Endometrial microvascular endothelial cells (primary cell): ENCODE measurements around the gene ERCC3.

- RAMPAGE, long total RNA, result no peak
Observed at GRCh38 chr2:121903005-121903546, 147.6 kb downstream of the TSN start.

GRCh38 chr2:126680754-126681014 is 24.7 kb downstream of the GYPC start:
- RAMPAGE, long total RNA, result no peak

- RAMPAGE, long total RNA, result no peak
Observed at GRCh38 chr2:127049976-127050297, 57.0 kb downstream of the BIN1 start.

- RAMPAGE, long total RNA, result no peak
Observed at GRCh38 chr2:127064484-127065554, 42.1 kb downstream of the BIN1 start.

GRCh38 chr2:127067492-127068837 is 39.0 kb downstream of the BIN1 start:
- RAMPAGE, long total RNA, result no peak

GRCh38 chr2:127107599-127108092 is 692 bp upstream of the BIN1 start:
- RAMPAGE, long total RNA, result no peak

DNA sequence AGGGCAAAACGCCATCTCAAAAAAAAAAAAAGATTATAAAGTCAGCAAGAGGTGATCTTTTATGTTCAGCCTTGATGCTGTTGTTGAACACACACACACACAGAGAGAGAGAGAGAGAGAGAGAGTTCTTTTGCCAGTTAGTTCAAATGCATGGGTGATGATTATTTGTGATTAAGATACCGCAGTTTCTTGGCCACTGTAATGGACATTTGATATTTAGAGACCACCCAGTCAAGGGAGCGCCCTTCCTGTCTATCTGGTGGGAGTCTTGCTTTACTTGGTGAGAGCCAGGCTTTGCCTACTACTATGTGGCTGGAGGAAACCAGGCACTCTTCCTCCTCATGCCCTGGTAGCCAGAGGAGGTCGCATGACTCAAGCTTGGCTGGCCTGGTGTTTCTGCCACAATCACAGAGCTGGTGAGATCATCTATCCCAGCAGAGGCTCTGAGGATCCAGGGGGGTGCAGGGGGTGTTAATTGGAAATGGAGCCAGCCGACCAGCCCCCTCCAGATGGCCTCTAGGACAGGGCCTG is 46.6 kb upstream of the BIN1 start:
- RAMPAGE, long total RNA, result no peak

DNA sequence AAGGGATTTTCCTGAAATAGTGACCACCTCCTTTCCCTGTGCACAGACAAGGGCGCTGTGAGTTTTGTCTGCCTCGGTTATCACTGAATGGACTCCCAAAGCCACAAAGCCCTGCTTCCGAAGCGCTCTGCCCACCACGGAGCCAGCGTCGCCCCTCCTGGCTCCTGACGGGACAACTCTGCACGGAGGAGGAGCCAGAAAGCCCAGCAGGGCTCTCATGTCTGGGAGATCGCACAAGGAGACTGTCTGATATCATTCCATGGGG is 14.6 kb downstream of the CYP27C1 start:
- RAMPAGE, long total RNA, result no peak

DNA sequence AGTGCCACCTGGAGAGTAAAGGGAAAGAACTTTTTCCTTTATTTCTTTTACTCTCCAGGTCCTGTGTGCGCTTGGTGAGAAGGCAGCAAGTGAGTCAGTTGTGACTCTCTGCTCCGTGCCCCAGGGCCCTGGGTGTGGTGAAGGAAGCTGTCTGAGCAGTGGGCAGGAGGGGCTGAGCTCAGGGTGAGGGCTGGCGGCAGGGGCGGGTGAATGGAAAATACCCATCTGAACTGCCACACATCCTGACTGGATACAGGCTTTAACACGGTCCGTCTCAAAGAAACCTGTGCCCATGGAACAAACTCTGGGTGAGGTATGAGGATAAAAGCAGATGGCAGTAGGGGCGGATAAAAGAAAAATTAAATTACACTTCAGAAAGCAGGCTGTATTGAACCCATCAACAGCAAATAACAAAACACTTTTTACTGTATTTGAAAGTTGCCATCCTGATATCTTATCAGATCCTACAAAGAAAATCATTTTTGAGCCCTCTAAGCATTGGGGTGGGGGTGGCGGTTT is 2.1 kb downstream of the CYP27C1 start:
- RAMPAGE, long total RNA, result no peak

DNA sequence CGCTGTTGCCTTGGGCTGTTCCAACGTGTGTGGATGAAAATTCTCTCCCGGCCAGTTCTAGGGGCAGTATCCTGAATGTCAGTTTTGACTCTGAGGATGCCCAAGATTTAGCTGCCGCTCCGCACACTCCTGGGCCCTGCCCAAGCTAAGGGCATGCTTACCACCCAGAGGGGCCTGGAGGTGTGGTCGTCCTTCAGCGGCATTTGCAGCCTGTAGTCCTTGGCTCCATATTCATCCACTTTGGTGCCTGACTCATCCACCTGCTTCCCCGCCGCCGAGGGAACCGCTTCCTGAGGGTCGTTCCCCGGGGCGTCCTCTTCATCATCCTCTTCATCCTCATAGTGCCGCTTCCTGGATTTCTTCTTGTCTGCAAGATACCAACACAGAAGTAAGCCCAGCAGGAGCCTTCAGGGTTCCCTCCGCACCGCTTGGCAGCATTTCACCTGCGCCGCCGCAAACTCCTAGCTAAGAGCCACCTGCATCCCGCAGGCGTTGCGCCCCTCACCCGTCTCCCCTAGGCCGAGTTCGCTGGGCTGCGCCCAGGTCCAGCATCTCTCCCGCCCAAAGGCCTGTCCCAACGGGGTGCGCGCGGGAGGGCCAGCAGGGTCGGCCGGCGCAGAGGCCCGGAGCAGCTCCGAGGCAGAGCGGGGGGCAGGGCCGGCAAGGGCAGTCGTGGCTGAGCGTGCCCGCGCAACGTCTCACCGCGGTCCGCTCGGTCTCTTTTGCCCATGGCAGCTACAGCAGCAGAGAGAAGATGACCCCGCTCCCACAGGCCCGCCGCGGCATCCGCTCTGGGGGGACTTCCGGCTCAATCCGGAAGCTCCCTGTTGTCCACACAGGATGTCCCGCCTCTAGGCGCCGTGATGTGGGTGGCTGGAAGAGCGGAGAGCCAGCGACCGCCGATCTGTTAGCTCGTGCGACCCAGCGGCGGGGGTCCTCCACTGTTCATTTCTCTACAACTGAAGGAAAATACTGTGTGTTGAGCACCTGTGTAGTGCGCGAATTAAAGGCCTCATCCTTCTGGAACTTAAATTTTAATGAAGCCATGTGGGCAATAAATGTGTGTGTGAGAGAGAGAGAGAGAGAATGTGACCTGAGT is at the start of gene ERCC3:
Gene ERCC3 (minus strand): TSS at position 793 of the 1,099 bp plus-strand sequence.
- RAMPAGE, long total RNA, result start-site peak on the minus strand centred at position 760 of the sequence, 31 bp wide, 20 and 28 reads in 2 replicates

DNA sequence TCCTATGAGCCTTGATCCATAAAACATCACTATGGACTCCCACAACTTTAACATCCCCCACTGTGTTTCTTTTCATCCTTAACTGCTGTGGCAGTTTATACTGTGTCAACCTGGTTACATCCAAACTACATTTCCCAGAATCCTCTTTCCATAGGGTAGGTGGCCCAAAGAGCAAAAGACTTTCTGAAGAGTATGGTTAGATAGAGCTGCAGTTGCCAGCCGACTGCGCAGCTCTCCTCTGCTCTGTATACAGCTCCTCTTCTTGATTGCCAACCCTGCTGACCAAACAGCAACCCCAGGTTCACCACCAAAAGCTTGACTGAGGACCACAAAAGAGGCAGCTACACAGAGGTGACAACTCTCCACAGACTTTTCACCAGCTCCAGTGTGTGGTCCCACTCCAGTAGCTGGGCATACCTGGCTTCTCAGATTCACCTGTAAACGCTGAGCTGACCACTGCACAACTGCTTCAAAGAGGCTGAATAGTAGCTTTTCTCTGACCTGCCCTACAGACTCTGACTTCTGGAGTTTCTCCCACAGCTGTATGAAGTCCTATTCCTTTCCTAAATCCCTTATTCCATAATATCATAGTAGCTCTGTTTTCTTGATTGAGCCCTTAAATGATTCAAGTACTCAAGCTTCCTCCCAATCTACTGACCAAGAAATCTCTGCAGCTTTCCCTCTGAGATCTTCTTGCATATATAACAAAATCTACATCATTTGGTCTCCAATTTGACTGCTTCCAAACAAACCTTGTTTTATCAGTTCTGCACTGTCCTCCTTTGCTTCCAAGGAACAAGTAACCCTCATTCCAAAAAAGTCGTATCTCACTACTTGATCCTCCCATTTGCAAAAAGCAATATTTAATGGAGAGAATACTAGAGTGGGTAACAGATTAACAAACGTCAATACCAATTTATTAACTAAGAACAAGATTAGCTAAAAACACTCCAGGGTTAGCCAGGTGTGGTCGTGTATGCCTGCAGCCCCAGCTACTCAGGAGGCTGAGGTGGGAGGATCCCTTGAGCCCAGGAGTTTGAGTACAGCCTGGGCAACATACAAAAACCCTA is 22.1 kb downstream of the MAP3K2 start:
- RAMPAGE, long total RNA, result no peak

DNA sequence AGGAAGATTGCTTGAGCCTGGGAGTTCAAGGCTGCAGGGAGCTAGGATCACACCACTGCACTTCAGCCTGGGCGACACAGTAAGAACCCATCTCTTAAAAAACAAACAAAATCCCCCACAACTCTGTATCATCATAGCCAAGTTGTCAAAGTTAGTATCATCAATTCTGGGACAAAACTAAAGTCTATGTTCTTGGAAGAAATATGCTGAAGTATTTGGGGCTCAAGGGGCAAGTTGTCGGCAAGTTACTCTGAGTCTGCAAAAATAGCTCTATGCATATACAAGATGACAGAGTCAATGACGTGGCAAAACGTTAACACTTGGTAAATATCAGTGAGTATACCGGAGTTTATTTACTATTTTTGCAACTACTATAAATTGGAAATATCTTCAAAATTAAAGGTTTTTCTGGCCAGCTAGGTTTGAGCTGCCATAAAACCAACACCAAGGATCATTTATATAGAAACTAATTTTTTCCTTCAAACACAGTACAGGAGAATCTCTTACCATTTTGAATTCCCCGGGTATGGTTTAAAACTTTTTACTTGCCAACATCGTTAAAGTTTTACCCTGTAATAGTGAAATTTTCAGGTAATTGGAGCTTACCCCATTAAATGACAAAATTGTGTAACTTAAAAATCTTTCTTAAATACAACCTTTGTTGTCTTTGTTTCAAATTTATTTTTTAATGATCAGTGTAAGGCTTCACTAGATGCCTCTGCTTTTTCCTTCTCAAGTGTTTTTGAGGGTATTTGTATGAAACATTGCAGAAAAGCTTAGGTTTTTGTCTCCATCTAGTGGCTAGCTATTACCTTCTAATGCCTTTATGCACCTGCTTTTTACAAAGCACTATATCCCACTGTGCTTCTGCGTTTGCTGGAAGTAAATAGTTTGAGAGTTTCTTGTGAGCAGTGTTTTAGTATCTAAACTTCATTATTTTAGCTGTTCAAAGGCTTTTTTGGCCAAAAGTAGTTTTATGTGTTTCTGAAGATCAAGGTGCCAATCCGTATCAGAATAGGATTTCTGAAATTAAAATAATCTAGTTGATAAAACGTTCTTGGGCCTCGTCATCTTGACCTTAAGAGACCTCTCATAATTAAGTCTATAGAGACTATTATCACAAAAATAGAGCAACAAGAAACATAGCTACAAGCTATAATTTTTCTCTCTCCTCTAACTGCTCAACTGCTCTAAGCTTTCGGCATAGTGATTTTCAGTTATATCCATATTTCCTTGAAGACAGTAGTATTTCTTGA is 47.2 kb downstream of the IWS1 start:
- RAMPAGE, long total RNA, result no peak

DNA sequence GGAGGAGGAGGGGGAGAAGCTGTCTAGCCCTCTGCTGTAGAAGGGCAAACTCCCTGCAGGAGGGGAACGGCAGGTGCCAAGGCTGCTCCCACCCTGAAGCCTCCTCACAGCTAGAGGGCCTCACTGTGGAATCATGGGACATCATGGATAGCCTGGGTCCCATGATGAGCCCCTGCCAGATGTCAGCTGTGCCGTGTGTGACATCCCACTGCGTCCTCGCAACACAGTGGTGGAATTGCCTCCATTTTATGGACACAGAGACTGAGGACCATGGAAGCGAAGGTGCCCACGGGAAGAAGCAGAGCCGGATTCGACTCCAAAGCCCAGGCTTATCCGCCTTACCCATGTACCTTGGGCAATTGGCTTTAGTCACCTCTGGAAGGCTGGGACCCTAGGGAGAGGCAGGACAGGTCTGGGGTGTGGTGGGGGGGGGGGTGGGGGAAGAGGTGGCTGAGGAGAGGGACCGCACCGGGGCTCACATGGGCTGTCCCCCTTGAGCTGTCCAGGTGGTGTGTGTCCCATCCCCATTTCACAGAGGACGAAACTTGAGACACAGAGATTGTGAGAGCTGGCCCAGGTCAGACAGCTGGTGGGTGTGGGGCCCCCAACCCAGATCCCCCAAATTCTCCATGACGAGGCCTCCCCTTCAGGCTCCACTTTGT is 692 bp downstream of the MYO7B start:
- RAMPAGE, long total RNA, result no peak

DNA sequence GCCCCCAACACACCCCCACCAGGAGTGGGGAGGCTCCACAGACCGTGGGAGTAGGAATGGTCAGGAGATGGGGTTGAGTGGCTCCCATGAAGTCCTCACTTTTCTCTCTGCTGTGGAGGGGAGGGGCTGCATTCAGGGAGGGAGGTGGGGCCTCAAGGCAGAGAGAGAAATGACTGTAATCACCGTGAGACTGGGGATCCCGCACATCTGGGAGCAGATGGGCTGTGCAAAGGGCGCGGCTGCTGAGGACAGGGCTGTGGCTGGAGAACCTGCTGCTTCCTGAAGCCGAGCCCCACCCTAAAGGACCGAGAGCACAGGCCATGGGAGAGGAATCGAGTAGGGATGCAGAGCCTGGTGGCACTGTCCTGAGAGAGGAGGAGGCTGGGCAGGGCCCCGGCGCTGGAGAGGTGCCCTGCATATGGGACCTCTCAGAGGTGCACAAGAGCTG is 26.1 kb upstream of the GPR17 start:
- RAMPAGE, long total RNA, result no peak

DNA sequence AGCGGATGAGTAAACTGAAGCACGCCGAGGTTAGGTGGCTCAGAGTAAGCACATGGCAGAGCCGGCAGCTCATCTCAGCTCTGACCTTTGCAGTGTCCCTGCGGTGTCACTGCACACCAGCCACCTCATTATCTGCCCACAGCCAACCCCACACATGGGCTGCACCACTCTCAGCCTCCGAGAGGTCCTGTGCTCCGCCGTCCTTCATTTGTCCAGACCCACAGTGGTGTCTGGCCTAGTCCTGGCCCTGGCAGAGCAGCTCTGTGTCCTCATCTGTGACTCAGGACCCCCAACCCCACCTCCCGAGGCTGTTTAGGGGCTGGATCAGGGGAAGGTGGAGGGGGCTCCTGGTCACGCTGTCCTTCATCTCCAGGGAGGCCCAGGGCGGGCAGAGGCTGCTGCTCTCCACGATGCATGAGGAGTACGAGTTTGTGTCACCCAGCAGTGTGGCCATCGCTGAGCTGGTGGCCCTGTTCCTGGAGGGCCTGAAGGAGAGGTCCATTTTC is 17.9 kb upstream of the GPR17 start:
- RAMPAGE, long total RNA, result no peak

DNA sequence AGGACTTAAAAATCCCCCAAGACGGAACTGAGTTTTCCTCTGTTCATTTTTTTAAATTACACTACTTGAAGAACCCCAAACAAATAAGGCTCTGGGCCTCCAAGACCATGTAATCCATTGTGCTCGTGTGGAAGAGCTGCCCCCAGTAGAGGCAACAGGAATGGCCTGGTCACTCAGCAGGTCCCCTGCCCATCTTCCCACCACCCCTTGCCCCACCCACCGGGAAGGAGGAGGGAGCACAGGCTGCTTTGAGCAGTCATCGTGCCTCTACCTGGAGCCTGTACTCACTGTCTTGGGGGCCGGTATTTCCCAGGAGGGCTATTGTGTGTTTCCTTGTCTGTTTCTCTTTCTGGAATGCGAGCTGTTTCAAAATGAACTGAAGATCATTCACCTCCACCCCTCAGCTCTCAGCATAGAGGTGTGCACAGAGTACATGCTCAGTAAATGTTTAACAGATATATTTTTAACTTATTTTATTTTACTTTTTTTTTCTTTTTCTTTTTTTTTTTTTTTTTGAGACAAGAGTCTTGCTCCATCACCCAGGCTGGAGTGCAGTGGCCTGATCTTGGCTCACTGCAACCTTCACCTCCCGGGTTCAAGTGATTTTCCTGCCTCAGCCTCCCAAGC is 7.8 kb upstream of the AMMECR1L start:
- RAMPAGE, long total RNA, result no peak

DNA sequence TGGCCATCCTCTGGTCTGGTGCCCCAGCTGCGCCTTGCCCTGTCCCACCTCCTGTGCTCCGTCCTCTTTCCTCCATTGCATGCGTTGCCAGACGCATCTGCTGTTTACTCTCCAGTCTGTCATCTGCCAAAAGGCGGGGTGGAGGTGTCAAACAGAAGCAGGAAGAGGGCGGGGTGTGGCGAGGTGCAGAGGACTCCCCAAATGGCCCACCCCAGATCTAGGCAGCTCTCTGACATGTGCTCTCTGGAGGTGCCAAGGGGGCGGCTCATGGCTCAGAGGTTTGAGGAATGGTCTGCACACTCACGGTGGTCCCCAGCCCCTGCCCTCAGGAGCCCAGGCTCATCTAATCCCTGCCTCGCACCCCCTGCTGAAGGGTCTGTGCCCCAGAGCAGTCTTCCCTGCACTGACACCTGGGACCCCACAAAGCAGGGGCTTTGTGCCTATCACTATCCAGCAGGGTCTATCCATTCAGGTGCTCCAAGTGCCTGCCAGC is 45.0 kb downstream of the HS6ST1 start:
- RAMPAGE, long total RNA, result no peak

GRCh38 chr2:128440481-128441555 is 122.2 kb upstream of the HS6ST1 start:
- RAMPAGE, long total RNA, result no peak

GRCh38 chr2:128449738-128450414 is 131.2 kb upstream of the HS6ST1 start:
- RAMPAGE, long total RNA, result no peak

DNA sequence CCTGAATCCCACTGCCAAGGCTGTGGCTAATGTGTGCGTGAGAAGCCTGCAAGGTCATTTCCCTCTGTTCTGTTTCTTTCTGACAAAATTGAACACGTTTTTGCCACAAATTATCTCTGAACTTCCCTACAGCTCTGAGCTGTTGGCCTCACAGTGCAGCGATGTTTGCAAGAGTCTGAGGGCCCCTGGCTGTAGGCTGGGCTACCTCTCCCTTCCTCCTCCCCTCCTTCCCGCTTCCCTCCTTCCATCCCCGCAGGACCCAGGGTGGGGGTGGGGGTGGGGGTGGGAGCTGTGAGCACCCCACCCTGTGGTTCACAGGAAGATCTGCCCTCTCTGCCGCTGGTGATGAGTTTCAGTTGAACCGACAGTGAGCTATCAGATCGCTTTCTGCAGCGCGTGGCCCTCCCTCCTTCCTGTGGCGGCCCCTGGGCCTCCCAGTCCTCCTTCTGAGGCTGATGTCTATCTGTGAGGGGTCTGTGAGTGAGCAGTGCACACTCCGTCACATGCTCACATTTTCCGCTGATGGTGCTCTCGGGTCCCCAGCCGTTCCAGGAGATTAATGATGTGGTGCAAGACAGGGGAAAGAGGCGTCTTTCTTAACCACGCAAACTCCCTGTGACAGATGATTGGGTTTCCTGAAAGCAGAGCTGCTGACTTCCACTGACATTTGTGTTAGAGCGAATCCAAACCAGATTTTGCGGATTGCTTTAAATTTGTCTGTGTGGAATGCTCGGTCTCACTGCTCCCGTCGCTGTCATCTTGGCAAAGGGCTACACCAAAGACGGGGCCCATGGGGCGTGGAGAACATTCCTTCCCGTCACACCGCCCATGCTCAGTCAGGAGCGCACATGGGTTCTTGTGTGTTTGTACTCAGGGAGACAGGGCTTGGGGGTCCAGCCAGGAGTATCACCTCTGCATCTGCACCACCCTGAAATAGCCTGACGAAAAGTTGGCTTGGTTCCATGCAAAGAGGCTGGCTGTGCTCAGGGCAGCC is 154.5 kb upstream of the HS6ST1 start:
- RAMPAGE, long total RNA, result no peak